A375 (cell line): ENCODE measurements around a stretch of chr3.

- RAMPAGE, long total RNA = no peak
These were observed 29.2 kb downstream of the EFCAB12 start for GRCh38 chr3:129398884-129399904.

- RAMPAGE, long total RNA = no peak
These were observed 14.6 kb downstream of the EFCAB12 start for GRCh38 chr3:129413554-129414502.

GRCh38 chr3:129429505-129429871, 1.1 kb upstream of the EFCAB12 start:
- RAMPAGE, long total RNA = no peak

GRCh38 chr3:129449759-129450199, 9.8 kb downstream of the IFT122 start:
- RAMPAGE, long total RNA = no peak

DNA sequence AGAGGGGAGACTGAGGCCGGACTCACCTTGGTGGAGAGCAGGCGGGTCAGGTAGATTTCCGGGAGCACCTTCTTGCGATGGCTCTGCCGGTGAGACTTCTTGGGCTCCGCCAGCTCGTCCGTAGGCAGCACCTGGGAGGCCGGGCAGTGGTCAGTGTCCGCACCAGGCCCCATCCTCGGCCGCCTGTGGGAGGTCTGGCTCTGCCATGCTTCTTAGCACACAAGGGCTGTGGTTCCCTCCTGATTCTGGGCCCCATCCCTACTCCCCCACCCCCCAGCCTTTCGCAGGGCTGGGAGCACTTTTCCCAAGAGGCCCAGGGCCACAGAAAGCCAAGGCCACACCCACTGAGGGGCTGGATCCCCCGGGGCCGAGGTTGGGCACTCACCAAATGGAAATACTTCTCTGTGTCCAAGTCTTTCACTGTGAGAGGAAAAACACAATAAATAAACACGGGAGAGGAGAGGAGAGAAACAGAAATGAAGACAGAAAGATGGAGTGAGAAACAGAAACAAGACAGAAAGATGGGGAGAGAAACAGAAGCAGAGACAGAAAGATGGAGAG, 17.4 kb downstream of the H1-8 start:
- RAMPAGE, long total RNA = no peak

DNA sequence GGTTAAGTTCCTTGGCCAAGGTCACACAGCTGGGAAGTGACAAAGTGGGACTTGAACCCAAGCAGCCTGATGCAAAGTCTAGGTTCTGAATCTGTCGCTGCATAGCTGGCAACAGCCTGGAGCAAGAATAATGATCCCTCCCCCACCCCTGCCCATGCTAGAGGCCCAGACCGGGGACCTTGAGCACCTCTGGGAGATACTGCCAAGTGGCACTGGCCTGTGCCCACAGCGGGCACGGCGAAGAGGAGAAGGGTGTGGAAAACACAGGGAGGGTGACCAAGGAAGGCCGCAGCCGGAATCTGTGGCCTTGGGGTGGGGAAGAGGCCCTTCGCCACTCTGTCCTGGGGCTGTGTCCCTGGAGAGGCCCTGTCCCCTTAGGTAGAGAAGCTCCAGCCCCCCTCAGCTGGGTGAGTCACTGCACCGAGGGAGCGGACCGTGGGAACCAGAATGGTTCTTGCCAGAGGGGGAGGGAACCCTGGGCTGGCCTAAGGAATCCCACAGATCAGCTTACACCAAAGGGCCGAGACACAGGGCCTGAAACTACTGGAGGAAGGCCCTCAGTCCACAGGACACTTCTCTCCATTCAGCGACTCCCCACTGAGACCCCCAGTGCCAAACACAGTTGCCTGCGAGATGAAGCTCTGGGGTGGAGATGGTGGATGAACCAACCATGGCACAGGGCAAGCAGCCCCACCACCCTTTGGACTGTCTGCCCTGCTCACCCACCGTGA, 3.4 kb downstream of the PLXND1 start:
- RAMPAGE, long total RNA = no peak

DNA sequence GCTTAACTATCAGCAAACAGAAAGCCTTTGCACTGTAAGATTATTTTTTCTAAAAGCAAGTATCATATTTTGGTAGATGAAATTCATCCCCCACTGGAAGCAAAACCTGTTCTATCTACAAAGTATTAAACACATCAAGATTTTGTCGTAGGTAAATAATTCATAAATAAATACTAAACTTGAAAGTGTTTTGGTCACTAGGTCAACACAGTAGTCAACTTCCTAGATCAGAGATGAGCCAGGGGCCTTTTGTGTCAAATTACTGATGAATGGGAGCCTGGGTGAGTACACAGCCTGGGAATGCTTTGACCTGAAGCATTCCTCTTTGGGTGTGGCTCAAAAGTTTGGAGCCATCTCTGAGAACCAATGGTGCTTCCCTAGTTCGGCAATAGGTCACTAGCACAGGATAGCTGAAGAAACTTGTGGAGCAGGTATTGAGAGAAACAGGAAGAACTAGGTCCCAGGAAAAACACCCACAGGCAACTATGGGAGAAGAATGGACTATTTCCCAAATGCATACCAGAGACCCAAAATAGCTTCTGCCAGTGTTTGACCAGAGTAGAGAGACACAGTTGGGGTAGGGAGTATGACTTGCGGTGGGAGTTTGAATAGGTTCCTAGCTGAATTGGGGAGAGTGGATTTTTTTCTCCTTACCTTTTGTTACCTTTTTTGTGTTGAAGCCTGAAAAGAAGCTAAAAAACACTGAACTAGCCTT, 56.6 kb upstream of the PLXND1 start:
- RAMPAGE, long total RNA = no peak

GRCh38 chr3:129723404-129724697, 117.4 kb upstream of the PLXND1 start:
- RAMPAGE, long total RNA = no peak

- RAMPAGE, long total RNA = no peak
These were observed 793 bp downstream of the TMCC1 start for GRCh38 chr3:129892576-129893260.

DNA sequence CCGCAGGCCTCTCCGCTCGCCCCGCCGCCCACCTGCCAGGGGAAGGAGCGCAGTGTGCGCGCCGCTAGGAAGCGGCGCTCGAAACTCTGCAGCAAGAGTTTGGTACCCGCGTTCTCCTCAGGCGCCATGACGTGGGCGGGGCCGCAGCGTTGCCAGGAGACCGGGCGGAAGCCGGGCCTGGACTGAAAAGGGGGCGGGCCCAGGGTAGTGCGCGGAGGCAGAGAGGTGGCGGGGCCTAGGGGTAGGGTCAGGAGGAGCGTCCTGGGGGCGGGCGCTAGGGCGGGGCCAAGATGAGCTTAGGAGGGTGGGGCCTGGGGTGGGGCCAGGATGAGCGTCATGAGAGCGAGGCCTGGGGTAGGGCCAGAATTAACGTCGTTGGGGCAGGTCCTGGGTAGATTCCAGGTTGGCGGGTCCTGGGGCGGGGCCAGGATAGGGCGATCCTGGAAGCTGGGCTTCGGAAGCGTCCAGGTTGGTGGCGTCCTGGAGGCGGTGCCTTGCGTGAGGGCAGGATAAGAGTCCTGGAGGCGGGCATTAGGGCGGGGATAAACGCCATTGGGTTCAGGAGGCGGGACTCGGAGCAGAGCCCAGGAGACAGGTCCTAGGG, 29.8 kb downstream of the ALG1L2 start:
- RAMPAGE, long total RNA = no peak

DNA sequence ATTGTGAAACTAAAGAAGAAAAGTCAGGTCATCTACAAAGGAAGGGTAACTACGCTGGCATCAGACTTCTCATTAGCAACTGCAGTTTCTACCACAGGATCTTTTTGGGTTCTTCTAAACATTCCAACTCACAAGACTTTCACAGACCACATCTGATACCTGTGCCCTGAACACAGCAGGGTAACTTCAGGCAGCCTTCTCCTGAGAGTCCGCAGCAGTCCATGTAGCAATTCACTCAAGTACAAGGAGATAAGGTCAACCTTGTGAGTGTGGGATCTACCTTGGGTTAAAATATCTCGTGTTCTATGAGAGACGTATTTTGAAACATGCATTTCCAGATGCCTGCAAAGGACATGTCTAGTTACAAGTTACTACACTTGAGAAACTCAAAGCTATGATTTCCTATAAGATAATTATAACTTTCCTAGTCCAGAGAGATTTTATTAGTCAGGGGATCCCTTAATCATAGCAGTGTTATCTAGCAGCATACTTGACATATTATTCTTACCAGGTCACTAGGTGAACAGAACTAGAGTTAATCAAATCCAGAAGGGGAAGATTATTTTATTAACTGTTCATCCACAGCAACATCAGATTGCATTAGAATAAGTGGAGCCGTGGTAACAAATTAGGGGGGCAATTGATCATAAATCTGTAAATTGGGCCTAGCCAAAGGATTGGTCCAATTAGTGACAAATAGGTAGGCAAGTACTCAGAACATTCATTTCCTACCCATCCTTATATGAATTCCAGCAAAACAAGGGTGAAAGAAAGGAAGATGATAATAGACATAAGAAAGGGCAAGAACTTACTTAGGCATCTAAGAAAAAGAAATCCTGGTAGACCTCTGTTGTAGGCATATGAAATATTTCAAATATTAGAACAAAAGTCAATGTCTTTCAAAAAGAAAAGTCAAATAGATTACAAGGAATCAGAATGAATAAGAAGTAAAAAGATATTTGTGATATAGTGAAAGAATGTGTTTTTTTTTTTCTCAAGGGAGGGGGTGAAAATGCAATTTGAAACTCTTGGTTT, 66.2 kb downstream of the ASTE1 start:
- RAMPAGE, long total RNA = no peak

DNA sequence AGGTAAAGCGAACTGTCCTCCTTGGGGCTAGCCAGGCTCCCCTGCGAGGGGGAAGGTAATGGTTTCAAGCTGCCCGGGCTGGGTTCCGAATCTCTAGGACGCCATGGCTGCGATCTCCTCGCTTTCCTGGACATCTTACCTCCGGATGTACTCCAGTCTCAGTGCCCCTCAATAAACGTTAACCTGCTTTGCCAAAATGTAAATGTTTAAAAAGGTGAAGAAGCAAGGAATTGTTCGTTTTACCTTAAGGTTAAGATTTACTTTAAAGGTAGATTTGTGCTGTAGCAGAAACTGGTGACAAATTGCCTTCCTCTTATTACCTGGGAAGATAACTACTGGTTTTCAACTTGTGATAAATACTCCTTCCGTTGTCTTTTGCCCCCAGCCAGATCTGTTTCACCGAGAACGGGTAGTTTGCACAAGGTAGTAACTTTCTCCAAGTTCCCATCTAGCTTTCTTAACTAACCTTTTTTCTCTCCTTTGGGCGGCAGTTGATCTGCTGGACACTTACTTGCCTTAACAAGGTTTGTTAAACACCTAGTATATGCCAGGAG, 405 bp downstream of the NEK11 start:
- RAMPAGE, long total RNA = no peak

- RAMPAGE, long total RNA = no peak
These were observed 1.9 kb downstream of the NUDT16 start for GRCh38 chr3:131383359-131383936.

DNA sequence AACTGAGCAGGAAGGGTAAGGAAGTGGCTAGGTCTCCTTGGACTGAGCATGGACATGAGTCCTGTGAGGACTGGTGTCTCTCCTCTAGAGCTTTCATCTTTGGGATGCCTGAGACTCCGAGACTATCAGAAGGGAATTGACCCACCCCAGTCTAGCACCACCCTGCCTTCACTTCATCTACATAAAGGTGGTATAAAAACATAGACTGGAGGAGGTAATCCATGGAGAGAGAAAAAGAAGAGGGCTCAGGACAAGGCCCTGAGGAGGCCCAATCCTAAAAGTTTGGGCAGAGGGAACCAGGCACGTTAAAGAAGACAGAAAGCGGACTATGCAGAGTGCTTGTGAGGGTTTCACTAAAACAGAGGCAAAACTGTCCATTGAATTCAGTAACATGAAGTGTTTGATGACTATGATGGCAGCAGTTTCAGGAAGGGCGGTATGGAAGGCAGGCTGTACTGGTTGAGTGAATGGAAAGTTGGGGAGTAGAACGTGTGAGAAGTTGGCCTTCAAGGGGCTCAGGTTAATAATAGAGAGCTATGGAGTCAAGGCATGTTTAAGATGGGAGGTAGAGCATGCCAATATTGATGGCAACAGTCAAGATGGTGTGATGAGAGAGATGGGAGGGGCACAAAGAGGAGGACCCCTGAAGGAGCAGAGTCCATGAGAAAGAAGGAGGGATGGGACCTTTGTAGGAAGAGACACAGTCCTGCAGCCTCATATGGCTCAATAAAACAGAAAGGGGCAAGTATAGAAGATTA, 2.5 kb downstream of the NUDT16 start:
- RAMPAGE, long total RNA = no peak

DNA sequence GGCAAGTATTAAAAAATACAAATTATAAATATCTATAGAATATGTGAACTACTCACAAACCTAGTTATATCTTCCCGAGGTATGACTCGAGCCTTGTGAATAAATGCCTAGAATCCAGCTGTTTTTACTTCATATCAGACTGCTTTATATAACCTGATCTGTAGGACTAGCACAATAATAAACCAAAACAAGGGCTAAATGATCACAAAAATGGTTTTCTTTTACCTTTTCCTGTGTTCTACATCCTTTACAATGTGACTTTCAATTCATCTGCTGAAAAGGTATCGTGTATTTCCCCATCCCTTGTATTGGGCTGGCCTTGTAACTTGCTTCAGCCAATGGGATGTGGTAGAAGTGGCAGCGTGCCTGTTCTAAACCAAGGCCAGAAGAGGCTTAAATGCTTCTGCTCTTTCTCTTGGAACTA, 230.5 kb downstream of the CPNE4 start:
- RAMPAGE, long total RNA = no peak

- RAMPAGE, long total RNA = no peak
These were observed 101.0 kb upstream of the CPNE4 start for GRCh38 chr3:132135554-132136520.

DNA sequence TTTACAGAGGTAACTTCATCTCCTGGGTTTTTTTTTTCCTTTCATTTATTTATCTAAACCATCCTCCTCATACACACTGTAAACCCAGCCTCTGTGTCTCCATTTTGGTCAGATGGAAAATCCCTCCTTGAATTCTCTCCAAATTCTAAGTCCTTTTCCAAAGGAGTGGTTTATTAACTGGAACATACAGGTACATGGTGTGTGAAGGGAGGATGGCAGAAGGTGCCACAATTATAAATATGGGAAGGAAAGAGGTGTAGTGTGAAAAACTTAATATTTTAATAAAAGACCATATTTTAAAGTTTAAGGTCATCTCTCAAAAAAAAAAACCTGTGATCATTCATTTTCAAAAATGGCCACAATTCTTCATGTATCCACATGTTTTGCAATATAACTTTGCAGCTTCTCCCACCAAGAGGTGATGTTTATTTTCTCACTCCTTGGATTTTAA, 123.8 kb upstream of the CPNE4 start:
- RAMPAGE, long total RNA = no peak

DNA sequence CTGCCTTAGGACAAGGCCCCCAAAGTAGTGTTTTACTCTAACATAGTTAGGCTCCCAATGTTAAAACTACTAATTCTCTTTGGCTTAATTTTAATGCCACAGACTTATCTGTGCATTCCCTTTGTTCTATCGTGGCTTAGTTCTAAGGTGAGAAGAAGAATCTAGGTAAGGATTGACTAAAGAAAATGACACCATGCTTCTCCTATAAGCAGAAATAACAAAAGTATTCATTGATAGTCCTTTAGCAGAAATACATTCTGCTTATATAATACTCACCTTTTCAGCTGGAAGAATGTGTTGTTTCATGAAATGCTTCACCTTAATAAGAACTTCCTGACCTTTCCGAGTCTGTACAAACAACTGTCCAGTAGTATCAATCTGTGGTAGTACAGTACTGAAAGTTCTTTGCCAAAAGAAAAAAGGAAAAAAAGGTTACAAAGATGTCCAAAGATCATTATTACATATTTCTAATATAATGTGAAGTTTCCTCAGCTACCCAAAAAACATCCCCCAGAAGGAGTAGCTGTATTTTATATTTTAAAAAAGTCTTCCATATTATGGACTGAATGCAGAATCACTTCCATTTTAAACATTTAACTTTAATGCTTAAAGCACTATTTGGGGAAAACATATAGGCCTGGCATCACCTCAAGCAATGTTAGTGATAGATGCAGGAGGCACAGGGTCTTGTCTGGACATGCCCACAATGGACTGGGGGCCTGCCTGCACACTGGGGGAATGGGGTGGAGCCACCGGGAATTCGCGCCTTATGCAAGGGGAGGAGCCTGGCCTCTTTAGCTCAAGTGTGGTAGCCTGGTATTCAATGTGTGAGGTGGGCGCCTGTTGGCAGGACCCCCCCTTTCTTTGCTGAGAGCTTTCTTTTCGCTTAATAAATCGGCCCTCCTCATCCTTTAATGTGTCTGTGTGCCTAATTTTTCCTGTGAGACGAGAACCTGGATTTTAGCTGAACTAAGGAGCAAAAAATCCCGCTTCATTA, 29.6 kb downstream of the ACKR4 start:
- RAMPAGE, long total RNA = no peak

GRCh38 chr3:132723327-132723604, 1.1 kb upstream of the NPHP3 start:
- RAMPAGE, long total RNA = no peak

- RAMPAGE, long total RNA = no peak
These were observed 61.8 kb downstream of the TMEM108 start for GRCh38 chr3:133099983-133100402.